A673 (cell line): ENCODE results near the gene SLC4A7.

DNA sequence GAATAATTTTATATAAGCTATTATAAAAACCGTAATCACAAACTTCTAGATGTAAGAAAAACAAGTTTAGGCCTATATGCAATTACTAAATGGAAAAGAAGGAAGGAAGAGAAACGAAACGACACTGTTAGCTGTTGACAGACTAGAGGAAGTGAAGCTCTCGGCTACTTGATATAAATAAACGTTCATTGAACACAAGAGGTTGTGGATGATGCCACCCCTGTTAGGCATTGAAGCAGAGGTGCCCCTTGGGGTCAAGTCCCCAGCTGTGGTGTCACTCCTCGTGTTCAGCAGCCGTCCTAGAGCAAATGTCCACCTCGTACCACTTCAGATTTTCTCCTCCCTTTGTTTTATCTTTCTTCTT, 146.5 kb upstream of the UBE2E1 start:
- PRO-cap = no peak

DNA sequence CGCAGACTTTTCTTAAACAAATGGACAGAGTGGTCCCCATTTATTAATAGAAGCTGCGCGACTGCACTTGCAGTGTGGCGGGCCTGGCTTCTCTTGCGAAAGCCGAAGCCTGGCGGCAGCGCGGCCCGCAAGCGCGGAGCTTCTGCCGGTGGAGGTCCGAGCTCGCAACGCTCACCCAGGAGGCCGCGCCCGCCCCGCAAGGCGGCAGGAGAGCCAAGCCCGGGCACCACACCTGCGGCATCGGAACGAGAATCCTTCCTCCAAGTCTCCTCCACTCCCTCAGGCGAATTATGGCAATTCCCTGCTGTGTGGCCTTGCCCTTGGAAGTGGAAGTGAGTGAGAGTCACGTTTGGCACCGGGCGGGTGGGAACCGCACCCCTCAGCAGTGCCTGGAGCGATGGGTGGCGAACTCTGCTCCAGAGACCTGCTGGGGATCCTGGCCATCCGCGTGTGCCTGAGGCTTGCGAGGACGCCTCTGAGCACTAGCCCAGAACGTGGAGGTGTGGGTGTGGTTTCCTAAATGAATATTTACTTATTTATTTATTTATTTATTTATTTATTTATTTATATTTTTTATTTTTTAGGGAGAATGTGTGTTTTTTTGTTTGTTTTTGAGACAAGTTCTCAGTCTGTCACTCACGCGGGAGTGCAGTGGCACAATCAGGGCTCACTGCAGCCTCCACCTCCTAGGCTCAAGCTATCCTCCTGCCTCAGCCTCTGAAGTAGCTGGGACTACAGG, 133.7 kb upstream of the UBE2E1 start:
- PRO-cap = no peak

- PRO-cap = no peak
Measured at GRCh38 chr3:23946756-23946948, 1.6 kb downstream of the NR1D2 start.

DNA sequence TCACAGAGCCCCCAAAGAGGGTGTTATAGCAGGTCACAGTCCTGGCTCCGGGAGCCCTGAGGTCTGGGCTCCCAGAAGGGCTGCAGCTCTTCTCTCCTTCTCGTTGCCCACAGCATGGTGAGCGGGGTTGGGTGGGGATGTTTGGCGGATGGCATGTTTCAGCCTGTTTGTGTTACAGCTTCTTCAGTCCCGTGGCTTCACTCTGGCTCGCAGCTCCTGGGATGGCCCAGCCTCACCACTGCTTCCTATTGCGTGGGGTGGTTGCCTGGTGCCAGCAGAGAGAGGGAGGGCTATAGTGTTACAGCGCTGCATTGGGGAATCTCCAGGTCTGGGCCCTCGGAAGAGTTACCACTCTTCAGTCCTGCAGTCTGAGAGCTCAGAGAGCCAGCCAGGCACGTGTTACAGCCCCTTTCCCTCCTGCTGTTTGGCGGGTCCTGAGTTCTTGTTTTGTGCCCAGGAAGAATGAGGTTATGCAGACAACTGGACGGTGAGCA, 74.1 kb downstream of the NR1D2 start:
- PRO-cap = no peak

- PRO-cap = no peak
Measured at GRCh38 chr3:24331853-24332378, 162.7 kb downstream of the THRB start.

- PRO-cap = no peak
Measured at GRCh38 chr3:24451391-24452118, 43.1 kb downstream of the THRB start.

DNA sequence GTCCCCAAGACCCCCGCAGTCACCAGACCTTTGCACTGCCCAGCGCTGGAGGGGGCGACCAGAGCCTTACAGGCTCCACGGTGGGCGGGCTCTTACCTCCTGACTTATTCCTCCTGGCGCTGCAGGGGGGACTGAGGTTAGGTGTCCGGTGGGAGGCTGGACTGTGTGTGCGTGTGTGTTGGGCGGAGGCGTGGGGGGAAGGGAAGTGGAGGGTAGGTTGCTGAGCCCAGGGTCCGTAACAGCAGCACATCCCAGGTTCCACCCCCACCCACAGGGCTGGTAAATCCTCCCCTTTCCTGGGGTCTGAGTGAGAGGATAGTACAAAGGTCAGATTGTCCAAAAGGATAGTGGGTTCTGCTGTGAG, 27.6 kb upstream of the THRB start:
- PRO-cap = no peak

DNA sequence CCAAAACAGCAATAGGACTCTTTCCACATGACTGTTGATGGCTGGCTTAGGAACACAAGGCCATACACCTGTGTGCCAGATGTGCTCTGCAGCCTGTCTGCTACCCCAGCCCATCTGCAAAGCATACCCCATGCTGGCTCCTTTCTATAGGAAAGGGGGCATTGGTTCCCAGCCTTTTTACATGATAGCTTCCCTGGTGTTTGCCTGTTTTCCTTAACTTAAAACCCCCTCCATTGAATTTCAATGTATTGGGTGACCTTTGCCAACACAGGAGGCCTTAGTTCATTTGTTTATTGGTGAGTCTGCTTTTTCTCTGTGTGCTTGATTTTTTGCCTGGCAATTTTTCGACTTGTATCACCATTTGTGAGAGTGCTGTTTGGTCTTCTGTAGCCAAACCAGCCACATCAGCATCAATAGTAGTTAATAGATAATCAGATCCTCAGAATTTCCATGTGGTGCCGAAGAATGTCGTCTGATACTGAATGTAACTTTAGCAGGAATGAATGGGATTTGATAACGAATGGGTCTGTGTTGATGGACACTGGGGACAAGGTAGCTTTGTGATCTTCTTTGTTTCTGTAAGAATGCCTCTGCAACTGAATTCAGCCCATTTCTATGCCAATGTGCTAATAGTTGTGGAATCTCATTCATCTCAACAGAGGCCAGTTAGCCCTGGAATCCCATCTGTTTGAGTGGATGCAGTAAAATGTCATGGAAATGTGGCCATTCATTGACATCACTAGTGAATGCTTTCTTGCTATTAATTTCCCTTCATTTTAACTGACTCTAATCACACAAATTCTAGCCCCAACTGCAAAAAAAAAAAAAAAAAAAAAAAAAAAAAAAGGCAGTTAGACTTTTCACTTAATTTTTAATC, 272.1 kb upstream of the RARB start:
- PRO-cap = no peak

- PRO-cap = no peak
Measured at GRCh38 chr3:25468651-25469436, 40.8 kb downstream of the RARB start.

DNA sequence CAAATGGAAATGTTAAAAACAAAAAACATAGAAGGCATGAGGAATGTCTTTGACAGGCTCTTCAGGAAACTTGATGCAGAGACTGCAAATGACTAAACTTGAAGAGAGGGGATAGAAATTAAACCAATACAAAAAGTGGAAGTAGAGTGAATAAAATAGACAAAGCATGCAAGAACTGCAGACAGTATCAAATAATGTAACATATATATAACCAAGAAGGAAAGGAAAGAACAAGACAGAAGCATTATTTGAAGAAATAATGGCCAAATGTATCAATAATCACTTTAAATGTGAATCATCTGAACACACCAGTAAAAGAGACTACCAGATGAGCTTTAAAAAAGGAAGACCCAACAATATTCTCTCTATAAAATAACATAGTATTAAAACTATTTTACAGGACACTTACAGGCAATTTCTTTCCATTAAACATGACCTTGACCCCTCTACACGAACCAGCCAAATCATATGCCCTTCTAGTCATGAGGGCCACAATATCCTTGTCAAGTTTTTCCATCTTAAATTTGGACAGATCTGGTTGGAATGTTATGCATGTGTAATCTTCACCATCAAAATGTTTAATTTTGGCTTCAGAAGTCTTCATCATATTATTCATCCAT, 29.1 kb downstream of the TOP2B start:
- PRO-cap = no peak

DNA sequence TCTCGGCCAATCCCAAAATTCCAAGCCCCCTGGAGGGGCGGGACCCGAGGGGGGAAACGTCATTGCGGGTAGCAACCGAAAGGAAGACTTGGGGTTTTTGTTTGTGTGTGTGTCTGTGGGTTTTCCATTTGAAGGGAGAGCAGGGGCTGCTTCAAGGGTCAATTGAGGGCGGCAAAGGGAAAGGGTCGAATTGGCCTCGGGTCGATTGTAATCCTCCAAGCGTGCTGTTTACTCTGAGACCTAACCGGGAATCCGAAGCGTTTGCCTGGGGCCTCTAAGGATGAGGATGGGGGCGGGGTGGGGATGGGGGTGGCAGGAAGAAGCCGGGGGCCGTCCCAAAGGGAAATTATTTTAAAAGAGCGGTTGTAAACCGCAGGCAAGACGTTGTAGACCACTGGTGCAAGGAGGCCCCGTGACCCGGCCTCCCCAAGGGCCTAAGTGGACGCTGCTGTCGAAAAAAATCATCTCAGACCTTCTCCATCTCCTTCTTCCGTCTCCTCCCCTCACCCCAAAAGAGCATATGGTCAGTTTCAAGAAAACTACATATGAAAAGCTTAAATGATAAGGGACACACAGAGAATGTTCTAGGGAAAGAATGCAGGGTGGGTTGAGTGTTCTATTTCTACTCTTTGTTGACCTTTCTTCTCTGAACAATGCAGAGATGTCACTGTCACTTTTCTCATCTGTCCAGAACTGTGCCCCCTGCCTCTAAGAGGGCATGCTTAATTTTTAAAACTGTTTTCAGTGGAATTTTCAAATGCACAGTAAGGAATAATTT, 484 bp upstream of the TOP2B start:
- PRO-cap = bidirectional peak, plus-strand start at position 62 of the sequence, minus-strand start outside the sequence; bidirectional peak, plus-strand start at position 354 of the sequence, minus-strand start at position 252 of the sequence

- PRO-cap = no peak
Measured at GRCh38 chr3:25911378-25911969, 121.6 kb downstream of the OXSM start.

- PRO-cap = no peak
Measured at GRCh38 chr3:26439087-26439299, 183.6 kb upstream of the LRRC3B start.

GRCh38 chr3:27138153-27138403, 231.1 kb downstream of the NEK10 start:
- PRO-cap = no peak

GRCh38 chr3:27394326-27395000, 25.3 kb upstream of the NEK10 start:
- PRO-cap = no peak

DNA sequence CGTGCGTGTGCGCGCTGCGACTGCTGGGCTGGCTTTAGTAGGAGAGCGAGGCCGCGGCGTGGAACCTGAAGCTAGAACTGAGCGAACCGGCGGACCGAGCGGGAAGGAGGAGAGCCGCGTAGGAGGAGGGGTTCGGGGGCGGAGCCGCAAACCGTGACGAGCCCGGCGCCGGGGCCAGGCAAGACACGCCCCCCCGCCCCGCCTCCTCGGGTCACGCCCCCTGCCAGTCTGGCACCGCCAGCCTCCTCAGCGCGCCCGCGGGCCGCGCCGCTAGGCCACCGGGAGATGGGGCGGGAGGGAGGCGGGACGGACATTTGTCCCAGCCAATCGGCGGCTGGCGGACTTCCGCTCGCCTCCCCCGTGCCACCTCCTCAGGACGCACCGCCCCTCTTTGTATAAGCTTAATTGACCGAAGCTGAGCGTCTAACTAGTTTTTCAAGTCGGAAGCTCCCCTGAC, at the start of gene SLC4A7:
TSS of gene SLC4A7 (minus strand) at position 79 of the 457 bp plus-strand sequence.
- PRO-cap = bidirectional peak, plus-strand start at position 430 of the sequence, minus-strand start at position 79 of the sequence

DNA sequence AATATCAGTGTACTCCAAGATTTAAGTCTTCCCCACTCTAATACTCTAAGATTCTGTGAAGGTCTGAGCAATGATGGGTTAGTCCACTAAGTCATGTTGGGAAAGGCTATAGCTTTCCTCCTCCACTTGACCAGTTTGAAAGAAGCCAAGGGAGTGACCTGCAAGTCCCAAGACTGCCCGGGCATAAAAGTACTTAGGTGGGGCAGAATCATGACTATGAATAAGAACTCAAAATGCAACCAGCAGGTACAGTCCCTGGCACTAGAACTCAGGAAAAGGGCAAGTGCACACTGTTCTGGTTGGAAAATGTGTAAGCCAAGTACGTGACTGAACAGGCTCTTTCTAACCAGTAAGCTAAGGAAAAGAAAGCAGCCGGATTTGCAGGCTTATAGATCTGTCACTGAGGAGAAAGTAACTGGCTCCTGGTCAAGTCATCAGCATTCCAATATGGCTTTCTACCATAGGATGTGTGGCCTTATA, 101.2 kb upstream of the SLC4A7 start:
- PRO-cap = no peak

GRCh38 chr3:27680597-27681698, 41.2 kb downstream of the EOMES start:
- PRO-cap = no peak

DNA sequence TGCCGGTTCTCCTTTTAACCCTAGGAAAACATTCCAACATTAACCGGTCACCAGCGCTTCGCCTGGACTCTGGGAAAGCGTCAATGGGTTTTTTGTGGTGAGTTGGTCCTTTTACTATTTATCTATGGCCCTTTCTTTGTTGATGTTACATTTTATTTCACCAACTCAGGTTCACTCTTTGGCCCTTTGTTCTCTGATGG, 4.1 kb upstream of the EOMES start:
- PRO-cap = no peak

- PRO-cap = no peak
Measured at GRCh38 chr3:27881353-27881946, 159.3 kb upstream of the EOMES start.